Uterus (tissue), 7 donors: ENCODE measurements around the genes CMTR1 and GLO1.

DNA sequence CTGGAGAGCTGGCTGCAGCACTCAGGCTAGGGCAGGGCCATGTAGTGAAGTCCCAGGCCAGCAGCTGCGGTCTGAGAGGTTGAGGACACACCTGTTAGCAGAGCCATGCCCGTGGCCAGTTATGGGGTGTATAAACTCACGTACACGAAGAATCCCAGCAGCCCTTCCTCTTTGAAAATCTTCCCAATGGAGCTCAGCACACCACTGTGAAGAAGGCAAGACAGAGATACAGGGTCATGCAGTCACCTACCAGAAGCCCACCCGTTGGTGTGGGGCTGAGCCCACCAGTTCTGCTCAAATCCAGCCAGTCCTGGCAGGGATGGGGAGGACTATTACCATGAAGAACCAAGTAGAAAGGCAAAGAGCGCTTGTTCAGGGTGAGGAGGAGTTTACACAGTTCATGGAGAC, 10.5 kb downstream of the MTCH1 start:
- PRO-cap, 4 experiments: no peak in any of the 4 experiments
- RAMPAGE, long total RNA, 2 experiments: start-site peak on the minus strand in 1 of 2 experiments, centred at position 180 of the sequence, 12 reads per replicate
- RRBS: no CpG with 5 or more reads among the region's 6 CpGs

- PRO-cap, 4 experiments: no peak in any of the 4 experiments
- RAMPAGE, long total RNA, 2 experiments: no peak in any of the 2 experiments
- RRBS: 36% methylated on average over 1 of the region's 9 CpGs
Observed at GRCh38 chr6:37020518-37020918, 15.1 kb downstream of the FGD2 start.

DNA sequence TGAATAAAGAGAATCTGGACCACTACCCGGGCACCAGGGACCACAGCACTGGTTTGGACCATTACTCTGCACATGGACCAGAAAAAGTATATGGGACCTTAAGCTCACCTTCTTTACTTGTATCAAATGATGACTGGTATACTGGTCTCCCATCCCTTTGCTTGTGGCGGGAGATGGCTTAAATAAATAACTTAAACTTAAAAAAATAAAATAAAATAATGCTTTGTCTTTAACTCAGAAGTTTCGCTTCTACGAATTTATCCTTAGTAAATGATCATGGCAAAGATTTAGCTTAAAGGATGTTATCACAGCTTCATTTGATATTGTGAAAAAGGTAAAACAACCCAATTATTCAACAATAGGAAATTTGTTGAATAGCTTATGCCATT, 39.7 kb downstream of the FGD2 start:
- PRO-cap, 4 experiments: no peak in any of the 4 experiments
- RAMPAGE, long total RNA, 2 experiments: no peak in any of the 2 experiments
- RRBS: no CpG with 5 or more reads among the region's 4 CpGs

DNA sequence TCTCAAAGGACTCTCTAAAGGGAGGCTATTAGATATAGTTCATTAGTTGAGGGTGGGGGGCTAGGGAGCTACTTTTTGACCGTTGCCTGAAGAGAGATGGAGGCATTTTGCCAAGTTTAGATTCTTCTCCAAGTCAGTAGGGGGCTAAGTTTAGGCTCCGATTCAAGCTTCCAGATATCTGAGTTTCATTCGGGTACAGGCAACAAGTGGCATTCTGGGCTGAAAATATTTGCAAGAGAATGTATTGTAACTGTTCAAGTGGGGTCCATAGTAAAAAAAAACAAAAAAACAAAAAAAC, 43.4 kb upstream of the PIM1 start:
- PRO-cap, 4 experiments: no peak in any of the 4 experiments
- RAMPAGE, long total RNA, 2 experiments: no peak in any of the 2 experiments
- RRBS: no CpG with 5 or more reads among the region's 3 CpGs

GRCh38 chr6:37172806-37173684, 3.1 kb downstream of the PIM1 start:
- PRO-cap, 4 experiments: no peak in any of the 4 experiments
- RAMPAGE, long total RNA, 2 experiments: start-site peak on the plus strand in 1 of 2 experiments, at chr6:37173063-37173162 at its widest, 8 reads per replicate
- RRBS: no CpG with 5 or more reads among the region's 10 CpGs

- PRO-cap, 4 experiments: no peak in any of the 4 experiments
- RAMPAGE, long total RNA, 2 experiments: start-site peak on the plus strand in 1 of 2 experiments, at chr6:37371517-37371568 at its widest, 6 reads per replicate
- RRBS: no CpG with 5 or more reads among the region's 2 CpGs
Observed at GRCh38 chr6:37371209-37371836, 17.5 kb downstream of the RNF8 start.

DNA sequence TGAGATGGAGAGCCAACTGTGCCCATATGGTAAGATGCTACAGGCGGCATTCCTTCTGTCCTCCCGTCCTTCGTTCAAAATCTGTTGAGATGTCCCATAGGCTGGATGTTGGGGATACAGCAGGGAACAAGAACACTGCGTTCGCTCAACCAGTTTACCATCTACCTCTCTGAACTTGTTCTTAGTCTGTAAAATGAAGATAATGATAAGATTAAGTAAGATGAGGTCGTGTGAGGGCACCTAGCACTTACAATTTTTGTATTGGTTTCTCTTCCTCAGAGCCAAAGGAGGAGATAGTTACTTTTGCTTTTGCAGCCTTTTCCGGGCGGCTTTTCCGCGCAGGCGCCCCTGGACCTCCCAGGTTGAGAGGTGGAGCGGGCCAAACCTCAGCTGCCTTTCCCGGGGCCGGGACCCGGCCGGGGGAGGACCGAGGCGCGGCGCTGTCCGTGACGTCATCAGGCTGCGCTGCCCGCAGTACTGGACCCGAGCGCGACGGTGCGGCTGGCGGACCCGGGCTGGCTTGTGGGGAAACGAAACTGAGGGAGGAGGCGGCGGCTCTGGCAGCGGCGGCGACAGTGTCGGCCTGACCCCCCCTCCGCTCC, at the start of gene CMTR1:
CMTR1 (plus strand) TSS at position 472 of the 602 bp plus-strand sequence.
- PRO-cap, 4 experiments: peak in 4 of 4 experiments; most common plus-strand start position 477 of the sequence (in 2); most common minus-strand start position 371 of the sequence (in 2)
- RAMPAGE, long total RNA, 2 experiments: start-site peak on the plus strand in 1 of 2 experiments, centred at position 493 of the sequence, 131 reads per replicate
- RRBS: 1% methylated on average over 25 of the region's 39 CpGs

- PRO-cap, 4 experiments: no peak in any of the 4 experiments
- RAMPAGE, long total RNA, 2 experiments: start-site peak on the plus strand in 1 of 2 experiments, at chr6:37435626-37435750 at its widest, 8 reads per replicate
- RRBS: no CpG with 5 or more reads among the region's 4 CpGs
Observed at GRCh38 chr6:37435468-37435918, 2.5 kb downstream of the CMTR1 start.

- PRO-cap, 4 experiments: no peak in any of the 4 experiments
- RAMPAGE, long total RNA, 2 experiments: no peak in any of the 2 experiments
- RRBS: 7% methylated on average over 18 of the region's 90 CpGs
Observed at GRCh38 chr6:37648213-37649437, 49.1 kb downstream of the MDGA1 start.

DNA sequence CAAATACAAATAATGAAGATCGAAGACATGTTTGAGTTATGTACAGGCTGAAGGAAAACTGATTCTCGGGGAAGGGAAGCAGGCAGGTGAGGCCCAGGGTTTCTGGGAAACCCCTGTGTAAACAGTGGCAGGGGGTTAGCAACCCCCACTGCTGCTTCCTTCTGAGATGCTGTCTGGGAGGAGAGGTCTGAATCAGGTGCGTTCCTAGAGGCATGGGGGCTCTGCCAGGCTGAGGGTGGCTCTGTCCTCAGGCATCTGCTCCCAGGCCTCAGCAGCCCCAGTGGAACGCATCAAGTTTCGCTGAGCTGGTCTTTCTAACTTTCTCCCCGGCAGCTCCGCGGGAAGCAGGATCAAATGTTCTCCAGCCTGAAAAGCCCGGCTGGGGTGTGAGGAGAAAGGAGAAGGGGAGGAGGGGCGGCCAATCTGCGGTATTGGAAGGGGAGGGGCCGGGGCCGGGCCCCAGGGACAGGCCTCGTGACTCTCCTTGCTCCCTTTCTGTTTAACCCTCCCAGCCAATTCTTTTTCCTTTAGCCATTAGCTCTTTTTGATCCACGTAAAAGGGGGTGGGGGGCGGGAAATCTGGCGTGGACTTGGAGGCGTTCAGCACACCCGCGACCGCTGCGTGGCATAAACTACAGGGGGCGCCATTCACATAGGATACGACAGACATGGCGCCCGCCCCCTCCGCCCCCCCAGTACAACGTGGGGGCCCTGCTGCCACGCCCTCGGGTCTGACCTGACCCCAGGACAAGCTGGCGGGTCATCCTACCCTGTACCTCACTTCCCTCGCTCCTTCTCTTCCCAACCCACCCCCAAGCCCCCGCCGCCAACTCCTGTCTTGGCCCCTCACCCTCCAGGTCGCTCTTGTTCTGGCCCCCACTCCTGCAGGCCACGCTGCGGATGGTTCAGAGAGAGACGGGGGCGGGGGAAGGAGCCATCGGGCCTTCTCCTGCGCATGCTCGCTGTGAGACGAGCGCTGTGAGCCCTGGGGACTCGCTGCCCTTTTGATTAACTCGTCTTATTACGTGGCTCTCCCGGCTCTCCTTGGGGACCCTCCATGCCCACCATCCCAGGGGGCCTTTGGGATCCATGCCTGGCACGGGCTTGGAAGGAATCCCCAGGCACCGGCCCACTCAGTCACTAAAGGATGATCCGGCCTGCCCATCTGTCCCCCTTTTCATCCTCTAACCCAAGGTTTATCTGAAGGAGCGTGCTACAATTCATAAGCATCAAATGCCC, 7.7 kb upstream of the MDGA1 start:
- PRO-cap, 4 experiments: peak in 4 of 4 experiments; most common plus-strand start position 967 of the sequence (in 4); most common minus-strand start position 902 of the sequence (in 4)
- RAMPAGE, long total RNA, 2 experiments: no peak in any of the 2 experiments
- RRBS: 4% methylated on average over 7 of the region's 52 CpGs

GRCh38 chr6:37818127-37819276, 1.0 kb upstream of the ZFAND3 start:
- PRO-cap, 4 experiments: peak in 4 of 4 experiments; most common plus-strand start chr6:37819144 (in 1); most common minus-strand start chr6:37818982 (in 2)
- RAMPAGE, long total RNA, 2 experiments: no peak in any of the 2 experiments
- RRBS: 2% methylated on average over 13 of the region's 38 CpGs

GRCh38 chr6:37820665-37821218, 1.2 kb downstream of the ZFAND3 start:
- PRO-cap, 4 experiments: no peak in any of the 4 experiments
- RAMPAGE, long total RNA, 2 experiments: no peak in any of the 2 experiments
- RRBS: no CpG with 5 or more reads among the region's 3 CpGs

DNA sequence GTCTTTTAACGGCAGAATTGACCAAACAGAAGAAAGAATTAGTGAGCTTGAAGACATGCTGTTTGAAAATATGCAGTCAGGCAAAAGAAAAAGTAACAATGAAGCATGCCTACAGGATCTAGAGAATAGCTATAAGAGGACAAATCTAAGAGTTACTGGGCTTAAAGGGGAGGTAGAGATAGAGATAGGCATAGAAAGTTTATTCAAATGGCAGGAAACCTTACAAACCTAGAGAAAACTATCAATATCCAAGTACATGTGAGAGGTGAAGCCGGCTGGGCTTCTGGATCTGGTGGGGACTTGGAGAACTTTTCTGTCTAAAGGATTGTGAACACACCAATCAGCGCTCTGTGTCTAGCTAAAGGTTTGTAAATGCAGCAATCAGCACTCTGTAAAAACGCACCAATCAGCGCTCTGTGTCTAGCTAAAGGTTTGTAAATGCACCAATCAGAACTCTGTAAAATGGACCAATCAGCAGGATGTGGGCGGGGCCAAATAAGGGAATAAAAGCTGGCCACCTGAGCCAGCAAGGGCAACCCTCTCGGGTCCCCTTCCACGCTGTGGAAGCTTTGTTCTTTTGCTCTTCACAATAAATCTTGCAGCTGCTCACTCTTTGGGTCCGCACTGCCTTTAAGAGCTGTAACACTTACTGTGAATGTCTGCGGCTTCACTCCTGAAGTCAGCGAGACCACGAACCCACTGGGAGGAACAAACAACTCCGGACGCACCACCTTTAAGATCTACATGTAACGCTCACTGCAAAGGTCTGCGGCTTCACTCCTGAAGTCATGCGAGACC, 142.9 kb downstream of the ZFAND3 start:
- PRO-cap, 4 experiments: no peak in any of the 4 experiments
- RAMPAGE, long total RNA, 2 experiments: start-site peak on the plus strand in 1 of 2 experiments, centred at position 451 of the sequence, 12 reads per replicate
- RRBS: no CpG with 5 or more reads among the region's 17 CpGs

DNA sequence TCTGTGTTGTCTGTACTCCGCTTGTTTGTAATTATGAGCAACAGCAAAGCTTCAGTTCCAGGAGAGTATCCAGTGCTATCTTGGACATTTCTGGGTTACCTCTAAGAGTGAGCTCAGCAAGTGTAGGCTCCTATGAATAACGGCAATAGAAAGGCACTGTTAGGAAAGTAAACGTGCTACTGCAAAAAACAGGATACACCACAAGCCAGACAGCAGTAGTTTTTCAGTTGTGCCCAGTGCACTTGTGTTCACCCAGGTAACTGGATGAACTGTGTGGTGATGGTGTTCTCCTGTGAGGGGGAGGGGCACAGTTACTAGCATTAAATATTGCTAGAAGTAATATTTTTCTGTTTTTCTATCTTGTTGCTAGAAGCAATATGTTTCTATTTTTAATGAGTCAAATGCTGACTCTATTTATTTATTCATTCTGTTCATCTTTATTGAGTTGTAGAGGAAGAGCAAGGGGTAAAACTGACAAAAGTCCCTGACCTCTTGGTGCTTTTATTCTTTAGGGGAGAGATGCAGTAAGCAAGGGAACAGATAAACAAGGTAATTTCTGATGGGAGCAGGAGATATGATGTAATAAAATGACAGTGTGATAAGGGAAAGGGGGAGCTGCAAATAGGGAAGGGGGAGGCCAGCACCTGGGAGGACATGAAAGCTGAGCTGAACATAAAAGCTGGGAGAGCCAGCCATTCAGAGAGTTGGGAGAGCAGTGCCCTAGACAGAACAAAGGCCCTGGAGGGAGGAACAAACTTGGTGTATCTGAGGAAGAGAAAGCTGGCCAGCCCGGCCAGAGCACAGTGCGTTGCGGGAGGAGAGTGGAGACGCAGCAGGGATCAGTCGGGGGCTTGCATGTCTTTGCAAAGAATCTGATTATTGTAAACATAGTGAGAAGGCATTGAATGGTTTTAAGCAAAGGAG, 317.8 kb downstream of the ZFAND3 start:
- PRO-cap, 4 experiments: no peak in any of the 4 experiments
- RAMPAGE, long total RNA, 2 experiments: no peak in any of the 2 experiments
- RRBS: no CpG with 5 or more reads among the region's 8 CpGs

DNA sequence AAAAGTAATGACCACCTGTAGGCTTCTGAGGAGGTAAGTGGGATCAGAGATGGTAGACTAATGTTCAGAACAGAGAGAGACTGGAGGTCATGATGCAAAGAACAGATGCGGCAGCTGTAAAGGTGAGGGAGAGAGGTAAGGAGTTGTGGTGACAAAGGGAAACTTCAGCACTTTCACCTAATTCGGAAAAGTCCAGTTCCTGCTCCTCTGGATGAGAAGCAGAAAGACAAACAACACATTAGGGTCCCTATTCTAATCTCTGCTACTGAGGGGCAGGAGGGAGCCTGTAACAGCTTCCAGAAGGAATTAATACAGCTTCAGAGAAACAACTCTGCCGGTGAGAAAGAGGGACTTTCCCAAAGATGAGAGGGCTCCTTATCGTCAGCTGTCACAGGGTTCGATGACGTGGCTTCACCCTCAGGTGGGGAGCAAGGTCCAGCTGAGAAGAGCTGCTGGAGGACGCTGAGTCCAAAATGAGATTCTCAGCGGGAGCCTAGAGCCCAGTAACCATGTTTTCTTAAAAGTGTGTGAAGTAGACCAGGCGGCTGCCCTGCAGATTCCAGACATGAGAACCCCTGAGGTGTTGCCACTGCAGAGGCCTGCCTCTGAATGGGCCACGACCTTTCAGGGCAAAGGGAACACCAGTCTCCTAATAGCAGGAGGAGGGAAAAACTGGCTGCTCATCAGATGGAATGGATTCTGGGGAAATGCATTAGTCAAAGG, 375.3 kb downstream of the BTBD9 start:
- PRO-cap, 4 experiments: no peak in any of the 4 experiments
- RAMPAGE, long total RNA, 2 experiments: no peak in any of the 2 experiments
- RRBS: no CpG with 5 or more reads among the region's 10 CpGs

- PRO-cap, 4 experiments: no peak in any of the 4 experiments
- RAMPAGE, long total RNA, 2 experiments: no peak in any of the 2 experiments
- RRBS: no CpG with 5 or more reads among the region's 5 CpGs
Observed at GRCh38 chr6:38357788-38358533, 281.8 kb downstream of the BTBD9 start.

GRCh38 chr6:38542806-38543516, 96.8 kb downstream of the BTBD9 start:
- PRO-cap, 4 experiments: no peak in any of the 4 experiments
- RAMPAGE, long total RNA, 2 experiments: no peak in any of the 2 experiments
- RRBS: no CpG with 5 or more reads among the region's 4 CpGs

GRCh38 chr6:38688374-38688956, 14.5 kb downstream of the GLO1 start:
- PRO-cap, 4 experiments: no peak in any of the 4 experiments
- RAMPAGE, long total RNA, 2 experiments: no peak in any of the 2 experiments
- RRBS: no CpG with 5 or more reads among the region's 7 CpGs

DNA sequence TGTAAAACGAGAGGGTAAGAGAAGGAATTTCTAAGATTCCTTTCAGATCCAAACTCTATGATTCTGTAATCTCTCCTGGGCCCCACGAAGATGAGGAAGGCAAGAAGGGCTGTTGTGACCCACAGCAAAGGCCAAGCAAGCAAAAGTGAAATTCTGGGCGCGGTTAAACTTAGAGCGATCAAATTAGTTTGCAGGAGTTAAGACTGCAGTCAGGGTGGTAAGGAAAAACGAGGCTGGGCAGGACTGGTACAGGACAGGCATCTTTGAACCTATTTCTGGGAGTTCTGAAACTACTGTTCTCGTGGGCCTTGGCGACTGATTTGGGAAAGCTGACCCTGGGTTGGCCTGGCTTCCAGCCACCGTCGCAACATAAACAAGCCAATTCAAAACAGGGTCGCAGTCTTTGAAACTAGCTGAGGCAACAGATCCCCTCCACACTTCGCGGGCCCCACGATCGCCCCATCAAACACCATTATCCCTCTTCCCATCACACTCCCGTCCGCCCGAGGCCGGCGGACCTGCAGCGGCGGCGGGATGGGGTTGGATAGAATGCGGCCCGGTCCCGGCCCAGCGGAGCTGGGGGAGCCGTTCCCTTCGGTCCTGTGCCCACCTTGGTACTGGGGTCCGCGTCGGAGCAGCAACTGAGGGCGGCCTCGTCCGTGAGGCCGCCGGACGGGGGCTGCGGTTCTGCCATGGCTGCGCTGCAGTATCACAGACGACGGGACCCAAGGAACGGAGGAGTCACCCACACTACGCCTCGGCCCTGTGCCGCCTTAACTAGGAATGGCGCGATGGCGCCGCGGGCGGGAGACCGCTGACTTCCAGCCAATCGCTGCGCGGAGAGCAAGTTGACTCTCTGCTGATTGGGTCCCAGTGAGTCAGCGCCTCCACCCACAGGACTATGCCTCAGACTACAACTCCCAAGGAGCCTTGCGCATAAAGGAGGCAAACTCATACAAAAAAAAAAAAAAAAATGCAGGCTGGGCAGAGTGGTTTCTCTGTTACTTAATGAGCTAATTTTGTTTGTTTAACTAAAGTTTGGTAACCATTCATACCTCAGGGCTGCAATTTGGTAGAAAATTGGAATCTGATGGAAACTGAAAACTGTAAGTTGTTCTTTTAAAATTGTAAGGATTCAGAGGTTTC, at the start of gene GLO1:
GLO1 (minus strand) TSS at position 785 of the 1,146 bp plus-strand sequence.
- PRO-cap, 4 experiments: peak in 4 of 4 experiments; most common plus-strand start position 186 of the sequence (in 2); most common minus-strand start position 785 of the sequence (in 4)
- RAMPAGE, long total RNA, 2 experiments: start-site peak on the minus strand in 1 of 2 experiments, centred at position 748 of the sequence, 590 reads per replicate
- RRBS: 2% methylated on average over 16 of the region's 58 CpGs

DNA sequence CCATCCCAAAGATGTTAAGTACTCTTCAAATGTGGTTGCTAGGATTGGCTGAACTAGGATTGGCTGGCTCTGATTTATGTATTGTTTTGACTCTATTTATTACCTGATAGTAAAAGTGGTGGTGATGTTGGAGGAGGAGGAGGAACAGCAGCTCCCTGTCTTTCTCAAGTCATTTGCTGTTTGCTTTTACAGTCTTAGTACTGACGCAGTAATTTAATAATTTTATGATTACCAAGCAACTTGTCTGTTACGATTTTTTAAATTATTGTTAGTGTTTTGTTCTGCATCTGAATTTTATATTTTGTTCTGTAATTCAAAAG, 73.7 kb upstream of the GLP1R start:
- PRO-cap, 4 experiments: no peak in any of the 4 experiments
- RAMPAGE, long total RNA, 2 experiments: no peak in any of the 2 experiments
- RRBS: no CpG with 5 or more reads among the region's 2 CpGs